Fibroblast of villous mesenchyme (primary cell): ENCODE results near the gene TRAFD1.

DNA sequence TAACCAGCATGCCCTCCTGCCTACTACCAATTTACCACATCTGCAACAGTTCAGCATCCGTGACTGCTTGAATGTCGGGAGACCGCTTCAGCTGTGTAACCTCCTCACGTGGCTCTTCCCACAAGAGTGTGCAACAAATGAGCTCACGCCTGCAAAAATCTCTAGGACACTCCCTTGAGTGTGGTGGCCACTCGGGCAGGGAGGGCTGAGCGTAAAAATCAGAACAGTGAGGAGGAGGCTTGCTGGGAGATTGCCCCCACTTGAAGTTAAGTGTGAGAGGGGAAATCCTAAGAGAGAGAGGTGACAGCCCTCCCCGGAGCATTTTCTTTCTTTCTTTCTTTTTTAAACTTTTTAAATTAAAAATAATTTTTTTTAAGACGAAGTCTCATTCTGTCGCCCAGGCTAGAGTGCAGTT, 19.8 kb upstream of the CCDC63 start:
- CAGE, long polyA plus RNA: no peak

- CAGE, long polyA plus RNA: no peak
Measured at GRCh38 chr12:110853632-110854204, 6.9 kb downstream of the CCDC63 start.

DNA sequence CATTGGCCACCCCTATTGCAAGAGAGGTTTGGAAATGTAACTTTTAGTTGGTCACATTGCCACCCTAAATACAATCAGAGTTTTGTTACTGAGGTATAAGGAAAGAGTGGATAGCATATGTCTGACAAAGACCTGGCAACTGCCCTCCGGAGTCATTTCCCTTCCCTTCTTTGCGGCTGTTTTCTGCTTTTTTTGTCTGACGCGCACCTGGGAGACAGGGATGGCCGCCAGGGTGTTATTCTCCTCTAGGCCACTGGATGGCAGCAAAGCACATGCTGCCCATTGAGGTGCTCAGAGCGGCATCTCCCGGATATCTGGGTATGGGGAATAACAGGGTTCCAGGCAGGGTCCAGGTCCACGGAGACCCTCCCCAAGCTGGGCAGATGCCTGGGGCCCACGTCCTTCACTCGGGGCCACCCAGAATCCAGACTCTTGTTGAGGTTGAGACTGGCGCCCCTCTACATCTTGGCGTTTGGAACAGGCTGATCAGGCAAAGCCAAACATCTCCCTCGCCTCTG, 26.0 kb downstream of the MYL2 start:
- CAGE, long polyA plus RNA: no peak

DNA sequence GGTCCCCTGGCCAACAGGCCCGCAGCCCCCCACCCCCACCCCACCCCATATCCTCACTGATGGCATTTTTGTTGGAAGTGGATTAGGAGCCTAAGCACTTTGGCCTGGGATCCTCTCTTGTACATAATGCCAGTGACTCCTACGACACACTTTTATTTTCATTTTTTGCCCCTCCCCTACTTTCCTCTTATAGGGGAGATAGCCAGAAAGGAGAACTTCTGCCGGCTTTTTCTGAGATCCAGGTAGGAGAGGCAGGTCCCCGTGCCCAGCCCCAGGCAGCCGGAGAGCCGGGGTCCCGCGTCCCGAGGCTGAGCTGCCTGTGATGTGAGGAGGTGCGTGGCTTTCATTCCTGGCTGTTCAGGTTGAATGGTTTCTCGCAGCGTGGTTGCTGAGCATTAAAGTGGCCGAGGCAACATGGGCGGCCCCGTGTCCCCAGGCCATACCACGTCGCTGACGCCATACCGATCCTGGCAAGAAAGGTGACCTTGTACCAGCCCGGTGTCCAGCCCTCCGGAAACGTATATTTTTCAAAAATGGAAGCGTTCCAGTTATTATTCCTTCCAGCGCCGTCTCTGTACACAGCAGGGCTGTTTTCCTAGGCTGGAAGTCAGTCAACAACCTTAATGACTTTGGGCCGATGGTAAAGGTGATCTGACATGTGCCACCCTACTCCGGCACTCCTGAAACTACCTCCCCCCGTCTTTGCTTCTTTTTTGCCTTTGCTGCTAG, 3.1 kb downstream of the CUX2 start:
- CAGE, long polyA plus RNA: no peak

GRCh38 chr12:111183725-111184068, 149.7 kb downstream of the CUX2 start:
- CAGE, long polyA plus RNA: no peak

- CAGE, long polyA plus RNA: no peak
Measured at GRCh38 chr12:111361650-111362840, 6.8 kb downstream of the PHETA1 start.

DNA sequence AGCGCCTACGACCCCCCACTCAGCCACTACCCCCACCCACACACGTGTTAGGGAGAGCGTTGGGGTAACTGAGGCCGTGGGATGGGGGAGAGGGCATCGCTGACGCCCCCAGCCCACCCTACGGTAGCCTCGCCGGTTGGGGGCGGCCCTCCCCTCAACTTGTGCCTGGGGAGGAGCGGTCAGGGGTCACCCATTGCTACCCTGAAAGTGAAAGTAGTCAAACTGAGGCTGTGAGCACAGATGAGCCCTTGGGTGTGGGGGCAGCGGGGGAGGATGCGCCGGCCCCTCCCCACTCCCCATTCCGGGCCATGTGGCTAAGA, 681 bp downstream of the SH2B3 start:
- CAGE, long polyA plus RNA: no peak

DNA sequence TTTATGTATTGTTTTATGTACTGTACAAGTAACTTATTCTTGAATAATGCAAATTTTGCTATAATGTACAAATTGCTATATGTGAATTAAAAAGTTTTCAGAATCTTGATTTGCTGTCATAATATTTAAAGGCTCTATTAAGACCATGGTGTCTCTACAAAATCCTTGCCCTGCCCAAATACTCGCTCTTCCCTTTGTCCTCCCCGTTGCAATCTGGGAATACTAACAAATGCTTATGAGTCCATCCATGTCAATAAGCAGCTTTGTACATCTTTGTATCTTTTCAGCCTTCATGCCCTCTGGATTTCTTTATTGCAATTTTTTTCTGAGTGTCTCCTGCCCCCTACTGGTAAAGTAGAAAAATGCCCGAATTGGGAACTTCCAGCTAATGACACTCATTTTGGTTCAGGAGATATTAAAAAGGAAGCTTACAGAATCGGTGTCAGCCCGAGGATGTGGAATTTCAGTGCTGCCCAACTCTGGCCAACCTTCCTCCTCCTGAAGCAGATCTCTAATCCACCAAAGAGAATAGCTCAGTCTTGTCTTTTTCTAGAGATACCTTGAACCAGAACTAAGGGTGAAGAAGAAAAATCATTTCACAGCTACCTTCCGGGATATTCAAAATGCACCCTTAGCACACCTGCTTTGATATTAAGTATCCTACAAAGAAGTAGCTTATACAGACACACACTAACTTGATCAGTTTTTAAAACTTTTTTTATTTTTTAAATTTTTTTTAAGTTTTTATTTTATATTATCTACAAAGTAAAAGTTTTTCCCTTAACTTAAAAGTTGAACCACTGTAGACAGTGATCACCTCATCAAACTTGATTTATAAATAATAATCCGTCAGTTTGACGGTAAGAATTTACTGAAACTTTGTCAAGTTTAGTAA, 46.0 kb downstream of the SH2B3 start:
- CAGE, long polyA plus RNA: no peak

DNA sequence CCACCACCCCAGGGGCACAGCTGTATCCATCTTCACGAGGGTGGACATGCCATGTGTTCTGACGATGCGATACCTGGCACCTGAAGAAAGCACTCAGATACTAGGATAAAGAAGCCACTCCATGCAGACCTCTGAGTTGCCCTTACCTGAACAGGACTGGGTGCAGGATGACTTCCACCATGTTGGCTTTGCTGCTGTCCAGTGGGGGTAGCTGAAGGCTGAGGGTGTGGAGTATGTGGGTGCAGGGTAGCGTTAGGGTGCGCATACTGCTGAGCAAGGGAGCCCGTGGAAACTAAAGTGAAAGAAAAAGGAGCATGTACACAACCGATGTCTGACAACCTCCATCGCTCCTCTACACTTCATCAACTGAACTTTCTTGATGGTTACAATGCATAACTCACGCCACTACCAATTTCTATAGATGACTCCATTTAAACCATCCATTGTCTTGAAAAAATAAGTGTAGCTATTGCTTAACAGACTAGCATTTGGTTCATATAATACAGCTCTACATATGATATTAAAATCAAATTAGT, 51.4 kb downstream of the SH2B3 start:
- CAGE, long polyA plus RNA: no peak

GRCh38 chr12:111532715-111533518, 66.2 kb downstream of the ATXN2 start:
- CAGE, long polyA plus RNA: no peak

DNA sequence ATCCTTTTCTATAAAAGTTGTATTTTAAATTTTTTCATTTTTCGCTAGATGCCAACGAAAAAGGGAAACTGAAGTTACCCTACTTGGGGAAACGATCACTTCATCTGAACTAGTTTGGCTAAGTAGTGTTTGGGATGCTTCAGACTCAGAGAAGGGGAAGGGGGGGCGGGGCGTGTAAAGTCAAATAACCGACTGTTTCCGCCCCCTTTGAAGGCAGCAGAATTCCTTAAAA, 2.2 kb downstream of the ATXN2 start:
- CAGE, long polyA plus RNA: no peak

- CAGE, long polyA plus RNA: no peak
Measured at GRCh38 chr12:111598381-111598477, 886 bp downstream of the ATXN2 start.

- CAGE, long polyA plus RNA: no peak
Measured at GRCh38 chr12:112125017-112126315, at the start of gene TRAFD1. TRAFD1 (plus strand) TSS chr12:112125560.

DNA sequence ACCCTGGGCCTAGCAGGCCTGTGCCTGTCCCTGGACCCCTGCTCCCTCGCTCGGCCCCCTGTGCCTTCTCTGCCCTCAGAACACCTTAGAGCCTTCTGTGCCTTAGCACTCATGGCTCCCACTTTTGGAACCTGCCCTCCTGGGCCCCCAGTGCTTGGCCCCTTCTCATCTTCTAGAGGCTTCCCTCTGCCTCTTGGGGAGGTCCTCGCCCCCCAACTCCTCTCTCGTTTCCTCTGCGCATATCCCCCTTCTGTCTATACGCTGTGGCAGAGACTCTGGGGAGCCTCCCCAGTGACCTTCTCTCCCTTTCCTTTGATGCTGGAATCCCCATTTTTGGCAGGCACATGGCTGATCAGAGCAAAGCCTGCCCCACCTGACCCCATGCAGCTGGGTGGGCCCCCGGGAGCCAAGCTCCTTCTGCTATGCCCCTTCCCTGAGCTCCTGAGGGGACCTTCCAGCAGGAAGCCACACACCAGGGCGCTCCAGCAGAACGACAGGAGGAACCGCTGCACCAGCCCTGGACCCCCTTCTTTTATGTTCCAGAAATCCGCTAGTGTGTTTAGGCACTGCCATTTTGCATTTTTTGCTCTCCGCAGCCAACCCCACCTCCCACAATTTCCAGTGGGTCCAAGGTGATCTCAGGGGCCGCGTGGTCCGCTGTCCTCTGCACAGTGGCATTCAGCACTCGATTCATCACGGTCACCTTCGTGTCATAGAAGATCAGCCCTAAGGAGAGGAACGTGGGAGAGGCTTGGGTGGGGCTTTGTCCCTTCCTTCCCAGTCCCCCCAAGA, 44.6 kb downstream of the TRAFD1 start:
- CAGE, long polyA plus RNA: no peak

DNA sequence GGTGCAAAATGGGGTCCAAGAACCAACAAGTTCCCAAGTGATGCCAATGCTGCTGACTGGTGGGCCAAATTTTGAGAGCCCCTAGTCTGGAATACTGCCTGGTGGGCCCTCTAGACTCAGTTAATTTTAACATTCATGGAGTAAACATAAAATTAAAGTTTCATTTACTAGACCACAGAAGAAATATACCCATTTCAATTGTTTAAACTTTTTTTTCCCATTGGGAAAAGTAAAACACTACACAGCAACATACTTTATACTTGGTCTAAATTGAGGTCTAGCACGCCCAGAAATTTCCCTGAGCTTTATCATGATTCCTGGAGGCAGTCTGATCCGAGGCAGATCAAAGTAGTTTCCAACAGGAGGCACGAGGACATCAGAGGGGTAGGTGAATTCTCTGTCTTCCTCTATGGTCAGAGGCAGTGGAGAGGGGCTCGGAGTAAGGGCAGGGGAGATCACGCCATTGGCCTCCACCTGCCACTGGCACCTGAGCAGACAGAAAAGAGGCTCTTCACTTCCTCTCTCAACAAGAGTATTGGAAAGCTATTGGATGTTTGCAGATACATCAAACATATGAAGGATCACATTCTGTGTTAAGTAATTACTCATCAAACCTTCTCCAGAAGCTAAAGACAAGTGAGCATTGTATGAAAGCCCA, 124.7 kb downstream of the TRAFD1 start:
- CAGE, long polyA plus RNA: no peak

DNA sequence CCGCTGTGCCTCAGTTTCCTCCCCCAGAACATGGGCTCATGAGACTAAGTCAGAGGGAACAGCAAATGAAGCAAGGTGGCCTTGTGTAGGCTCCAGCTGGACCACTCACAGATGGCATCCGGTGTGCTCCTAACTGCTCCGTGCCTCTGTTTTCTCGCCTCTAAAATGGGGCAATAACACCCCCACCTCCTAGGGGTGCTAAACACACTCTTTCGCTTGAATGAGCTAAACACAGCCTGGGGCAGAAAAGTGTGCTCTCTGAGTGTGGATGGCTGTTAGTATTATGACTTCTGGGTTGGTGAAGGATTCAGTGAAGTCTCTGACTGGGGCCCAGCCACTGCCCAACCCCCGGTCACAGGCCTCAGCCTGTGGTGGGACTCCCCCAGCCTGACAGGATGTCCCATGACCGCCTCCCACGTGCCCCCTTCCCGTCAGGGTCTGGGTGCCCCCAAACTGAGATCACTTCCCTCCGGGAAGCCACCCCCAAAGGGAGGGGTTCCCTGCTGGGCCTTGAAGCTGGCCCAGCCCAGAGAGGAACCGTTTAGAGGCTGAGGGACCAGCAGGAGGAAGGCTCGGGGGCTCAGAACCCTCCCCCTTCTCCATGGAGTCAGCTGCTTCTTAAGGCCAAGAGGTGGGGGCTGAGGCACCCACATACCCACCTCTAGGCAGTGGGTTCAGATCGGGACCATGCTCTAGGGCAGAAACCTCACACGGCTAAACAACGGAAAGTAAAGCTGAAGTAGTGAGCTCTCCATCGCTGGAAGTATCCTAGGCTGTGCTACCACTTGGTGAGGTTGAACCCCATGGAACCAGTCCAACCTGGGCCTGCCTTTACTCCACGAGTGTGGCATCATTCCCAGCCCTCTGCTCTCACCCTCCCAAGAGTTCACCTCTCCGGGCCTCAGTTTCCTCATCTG, 13.7 kb downstream of the DTX1 start:
- CAGE, long polyA plus RNA: no peak

DNA sequence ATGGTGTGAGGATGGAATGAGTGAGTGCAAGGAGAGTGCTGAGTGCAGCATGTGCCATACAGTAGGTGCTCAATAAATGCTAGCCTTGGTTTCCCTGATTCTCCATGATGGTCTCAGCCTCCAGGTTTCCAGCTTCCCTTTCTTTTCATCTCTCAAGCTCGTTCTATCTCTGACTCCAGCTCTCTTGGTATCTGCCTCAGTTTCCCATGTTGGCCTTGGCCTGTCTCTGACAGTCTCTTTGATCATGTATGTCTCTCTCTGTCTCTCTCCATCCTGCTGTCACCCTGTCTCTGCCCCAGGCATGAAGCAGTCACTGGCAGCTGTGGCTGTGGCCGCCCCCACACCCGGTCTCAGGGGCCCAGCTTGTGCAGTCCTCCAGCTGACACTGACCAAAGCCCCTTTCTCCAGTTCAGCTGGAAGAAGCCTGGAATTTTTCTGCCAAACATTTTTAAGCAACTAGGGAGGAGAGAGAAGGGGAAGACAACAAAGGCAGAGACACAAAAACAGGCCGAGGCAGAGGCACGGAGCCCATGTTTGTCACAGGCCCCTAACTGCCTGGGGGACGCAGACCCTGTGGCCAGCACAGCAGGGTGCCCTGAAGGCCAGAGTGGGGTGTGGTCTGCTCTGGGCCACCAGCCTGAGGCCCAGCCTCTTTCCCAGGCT, 14.5 kb downstream of the DTX1 start:
- CAGE, long polyA plus RNA: no peak

DNA sequence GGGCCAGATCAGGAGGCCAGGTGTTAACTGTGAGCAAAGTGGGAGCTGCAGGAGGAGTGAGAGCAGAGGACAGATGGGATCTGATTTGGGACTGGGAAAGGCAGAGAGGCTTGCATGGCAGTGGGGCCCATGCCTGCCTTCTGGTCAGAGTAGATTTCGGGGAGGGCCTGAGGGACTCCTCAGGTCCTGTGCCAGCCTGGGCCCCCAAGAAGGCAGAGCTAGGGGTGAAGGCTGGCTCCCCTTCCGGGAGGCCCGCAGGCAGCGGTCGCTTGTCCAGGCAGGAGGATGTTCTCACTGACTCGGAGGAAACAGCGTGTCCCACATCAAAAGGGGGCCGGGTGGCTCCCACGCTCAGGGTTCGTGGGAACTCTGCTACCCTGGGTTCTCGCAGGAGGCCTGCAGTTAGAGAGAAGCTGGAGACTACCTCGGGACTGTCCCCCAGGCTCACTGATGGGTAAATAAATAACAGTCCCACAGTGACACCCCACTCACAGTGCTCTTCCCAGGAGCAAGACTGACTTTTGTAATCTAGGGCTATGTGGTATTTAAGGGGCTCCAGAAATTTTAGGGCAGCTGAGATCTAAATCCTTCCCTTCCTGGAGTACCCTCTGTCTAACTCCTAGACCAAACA, 32.9 kb downstream of the DTX1 start:
- CAGE, long polyA plus RNA: no peak

- CAGE, long polyA plus RNA: no peak
Measured at GRCh38 chr12:113239095-113239798, 18.0 kb downstream of the TPCN1 start.

- CAGE, long polyA plus RNA: no peak
Measured at GRCh38 chr12:113241849-113242479, 20.7 kb downstream of the TPCN1 start.